ENCODE results near the gene ZBTB7A.

GRCh38 chr19:3692940-3693810 is 7.1 kb downstream of the PIP5K1C start:
- PRO-cap: no peak
- RAMPAGE, long total RNA, 2 experiments: no peak in any of the 2 experiments

GRCh38 chr19:3821733-3822394 is 35.7 kb upstream of the MATK start:
- PRO-cap: no peak
- RAMPAGE, long total RNA, 2 experiments: no peak in any of the 2 experiments

- PRO-cap: no peak
- RAMPAGE, long total RNA, 2 experiments: no peak in any of the 2 experiments
Observed at GRCh38 chr19:3927135-3927404, 5.8 kb upstream of the NMRK2 start.

DNA sequence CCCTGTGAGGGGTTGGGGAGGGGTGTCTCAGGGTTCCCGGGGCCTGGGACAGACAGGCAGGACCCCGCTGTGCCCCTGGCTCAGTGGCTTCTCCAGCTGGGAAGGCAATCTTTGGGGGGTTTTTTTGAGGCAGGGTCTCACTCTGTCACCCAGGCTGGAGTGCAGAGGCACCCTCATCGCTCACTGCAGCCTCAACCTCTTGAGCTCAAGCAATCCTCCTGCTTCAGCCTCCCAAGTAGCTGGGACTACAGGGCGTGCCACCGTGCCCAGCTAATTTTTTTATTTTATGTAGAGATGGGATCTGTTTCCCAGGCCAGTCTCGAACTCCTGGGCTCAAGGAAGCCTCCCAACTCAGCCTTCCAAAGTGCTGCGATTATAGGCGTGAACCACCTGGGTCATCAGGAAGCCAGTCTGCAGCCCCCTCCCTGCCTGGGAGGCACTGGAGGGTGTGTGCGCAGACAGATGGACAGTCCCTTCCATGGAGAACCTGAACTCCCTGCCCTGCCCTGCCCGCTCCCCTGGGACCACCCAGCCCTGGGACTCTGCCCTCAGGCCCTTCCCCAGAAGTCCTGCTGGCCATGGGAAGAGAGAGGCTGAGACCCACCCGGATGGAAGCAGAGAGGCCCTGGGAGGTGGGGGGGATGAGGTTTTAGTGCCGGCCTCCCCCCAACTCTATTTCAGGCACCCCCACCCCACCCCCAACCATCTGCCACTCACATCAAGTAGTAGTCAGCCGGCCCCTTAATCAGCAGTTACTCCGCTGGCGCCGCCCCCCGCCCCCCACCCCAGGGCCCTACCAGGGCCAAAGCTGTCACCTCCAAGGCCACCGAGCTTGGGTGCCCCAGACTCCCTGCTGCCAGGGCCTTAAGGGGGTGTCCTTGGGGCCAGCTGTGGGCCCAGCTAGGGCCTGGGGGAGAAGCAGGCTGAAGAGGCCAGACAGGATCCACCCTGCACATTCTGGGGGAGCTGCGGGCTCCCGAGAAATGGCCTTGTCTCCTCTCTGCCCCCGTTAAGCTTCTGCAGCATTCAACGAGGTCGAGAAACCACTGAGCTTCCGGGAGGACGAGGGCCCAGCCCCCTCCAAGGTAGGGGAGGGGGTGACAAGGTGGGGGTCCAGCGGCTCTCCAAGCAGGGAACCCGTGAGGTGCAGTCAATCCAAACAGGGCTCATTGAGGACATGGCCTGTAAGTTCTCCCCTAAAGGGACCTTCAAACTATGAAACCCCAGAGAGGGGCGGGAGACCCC is 17.1 kb downstream of the NMRK2 start:
- PRO-cap: no peak
- RAMPAGE, long total RNA, 2 experiments: no peak in any of the 2 experiments

GRCh38 chr19:3953032-3953783 is 17.7 kb downstream of the DAPK3 start:
- PRO-cap: no peak
- RAMPAGE, long total RNA, 2 experiments: no peak in any of the 2 experiments

DNA sequence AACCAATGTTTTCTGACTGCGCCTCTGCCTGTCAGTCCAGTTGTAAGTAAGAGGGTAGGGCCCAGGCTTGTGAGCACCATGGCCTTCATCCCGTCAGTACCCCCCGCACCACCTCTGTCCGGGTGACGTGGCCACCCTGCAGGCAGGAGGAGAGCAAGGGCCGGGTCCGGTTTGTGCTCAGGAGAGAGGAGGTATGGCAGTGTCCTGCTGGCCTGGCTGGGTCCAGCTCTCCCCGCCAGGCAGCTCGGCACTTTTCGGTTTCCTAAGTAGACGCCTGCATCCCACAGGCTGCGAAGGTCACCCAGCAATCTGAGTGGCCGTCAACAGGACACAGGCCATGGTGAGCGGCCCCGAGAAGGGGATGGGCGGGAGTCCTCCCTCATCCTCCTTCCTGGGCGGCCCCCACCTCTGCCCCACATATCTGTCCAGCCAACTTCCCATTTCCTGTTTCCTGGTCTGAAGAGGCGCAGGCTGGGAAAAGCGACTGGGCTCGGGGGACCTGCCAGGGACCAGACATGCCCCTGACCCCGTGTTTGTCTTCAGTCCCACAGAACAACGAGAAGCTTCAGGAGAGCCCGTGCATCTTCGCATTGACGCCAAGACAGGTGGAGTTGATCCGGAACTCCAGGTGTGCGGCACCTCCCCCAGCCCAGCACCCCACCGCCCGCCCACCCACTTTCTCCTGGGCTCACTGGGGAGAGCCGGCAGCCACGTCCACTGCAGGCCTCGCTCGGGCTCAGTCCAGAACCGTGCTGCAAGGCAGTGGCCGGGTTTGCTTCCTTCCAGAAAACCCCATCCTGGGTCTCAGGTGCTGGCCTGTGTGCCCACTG is 16.2 kb downstream of the PIAS4 start:
- PRO-cap: no peak
- RAMPAGE, long total RNA, 2 experiments: no peak in any of the 2 experiments

DNA sequence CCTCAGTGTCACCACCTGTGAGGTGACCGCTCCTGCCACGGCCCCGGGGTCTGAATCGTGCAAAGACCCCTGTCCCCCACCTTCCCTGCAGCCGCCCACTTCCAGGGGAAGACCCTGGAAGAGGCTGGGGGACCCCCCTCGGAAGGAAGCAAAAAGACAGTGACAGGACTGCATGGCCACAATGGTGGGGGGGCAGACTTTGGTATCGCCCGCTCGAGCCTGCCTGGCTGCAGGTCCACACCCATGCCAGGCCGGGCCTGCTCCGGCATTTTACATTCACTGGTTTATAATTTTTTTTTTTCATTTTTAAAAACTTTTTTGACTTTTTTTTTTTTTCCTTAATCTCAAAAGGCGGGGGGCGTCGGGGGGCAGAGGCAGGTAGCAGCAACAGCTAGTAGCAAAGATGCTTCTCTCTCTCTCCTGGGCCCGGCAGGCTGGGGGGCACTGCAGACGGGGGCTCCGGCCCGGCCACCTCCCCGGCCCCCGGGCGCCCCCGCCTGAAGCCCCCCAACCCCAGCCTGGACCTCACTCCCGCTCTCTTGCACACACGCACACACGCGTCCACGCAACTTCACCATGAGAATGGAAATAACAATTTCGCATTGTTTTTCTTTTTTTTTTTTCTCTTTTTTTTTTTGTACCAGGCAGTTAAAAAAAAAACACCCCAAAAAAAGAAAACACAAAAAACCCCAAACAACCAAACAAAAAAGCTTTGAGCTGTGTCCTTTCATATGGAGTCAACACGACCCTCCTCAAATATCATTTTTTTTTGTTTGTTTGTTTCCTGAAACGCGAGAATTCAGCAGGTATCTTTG is 22.4 kb downstream of the ZBTB7A start:
- PRO-cap: no peak
- RAMPAGE, long total RNA, 2 experiments: start-site peak on the minus strand in 2 of 2 experiments, centred at positions 122 to 133 of the sequence, 15 to 23 reads per replicate

GRCh38 chr19:4064065-4064733 is 2.5 kb downstream of the ZBTB7A start:
- PRO-cap: bidirectional peak, plus-strand start at chr19:4064257, minus-strand start at chr19:4064157; bidirectional peak, plus-strand start at chr19:4064634, minus-strand start at chr19:4064554
- RAMPAGE, long total RNA, 2 experiments: no peak in any of the 2 experiments

GRCh38 chr19:4066560-4067210 is at the start of gene ZBTB7A:
Gene ZBTB7A (minus strand): TSS chr19:4066899.
- PRO-cap: bidirectional peak, plus-strand start at chr19:4066975, minus-strand start at chr19:4067047
- RAMPAGE, long total RNA, 2 experiments: no peak in any of the 2 experiments

GRCh38 chr19:4086232-4086993 is 19.7 kb upstream of the ZBTB7A start:
- PRO-cap: no peak
- RAMPAGE, long total RNA, 2 experiments: no peak in any of the 2 experiments

DNA sequence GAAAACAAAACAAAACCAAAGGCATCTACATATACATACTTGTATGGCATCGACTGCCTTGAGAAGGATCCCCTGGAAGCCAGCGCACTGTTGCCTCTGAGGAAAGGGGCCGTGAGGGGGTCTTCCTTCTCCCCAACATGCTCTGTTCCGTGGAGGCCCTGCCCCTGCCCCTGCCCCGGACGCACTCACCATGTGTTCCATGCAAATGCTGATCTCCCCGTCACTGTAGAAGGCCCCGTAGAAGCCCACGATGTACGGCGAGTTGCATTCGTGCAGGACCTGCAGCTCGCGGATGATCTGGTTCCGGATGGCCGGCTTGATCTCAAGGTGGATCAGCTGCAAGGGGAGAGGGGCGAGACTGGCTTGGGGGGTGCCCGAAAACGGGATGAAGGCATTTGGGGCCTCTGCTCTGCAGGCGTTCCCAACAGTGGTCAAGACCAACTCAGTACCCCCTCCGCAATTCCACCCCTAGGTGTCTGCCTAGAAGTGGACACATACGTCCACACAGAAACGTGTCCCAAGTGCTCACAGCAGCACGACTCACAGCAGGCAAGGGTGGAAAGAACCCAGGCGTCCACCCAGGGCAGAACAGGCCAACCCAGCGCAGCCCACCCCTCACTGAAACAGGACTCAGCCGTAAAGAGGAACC is 13.5 kb downstream of the MAP2K2 start:
- PRO-cap: no peak
- RAMPAGE, long total RNA, 2 experiments: start-site peak on the minus strand in 1 of 2 experiments, centred at position 265 of the sequence, 36 reads per replicate

- PRO-cap: no peak
- RAMPAGE, long total RNA, 2 experiments: no peak in any of the 2 experiments
Observed at GRCh38 chr19:4149354-4150008, 4.0 kb upstream of the CREB3L3 start.

GRCh38 chr19:4174165-4174659 is 8.2 kb downstream of the SIRT6 start:
- PRO-cap: no peak
- RAMPAGE, long total RNA, 2 experiments: no peak in any of the 2 experiments

- PRO-cap: no peak
- RAMPAGE, long total RNA, 2 experiments: start-site peak on the plus strand in 1 of 2 experiments, at chr19:4198375-4198542 at its widest, 7 reads per replicate
Observed at GRCh38 chr19:4197803-4198666, 15.5 kb downstream of the ANKRD24 start.

DNA sequence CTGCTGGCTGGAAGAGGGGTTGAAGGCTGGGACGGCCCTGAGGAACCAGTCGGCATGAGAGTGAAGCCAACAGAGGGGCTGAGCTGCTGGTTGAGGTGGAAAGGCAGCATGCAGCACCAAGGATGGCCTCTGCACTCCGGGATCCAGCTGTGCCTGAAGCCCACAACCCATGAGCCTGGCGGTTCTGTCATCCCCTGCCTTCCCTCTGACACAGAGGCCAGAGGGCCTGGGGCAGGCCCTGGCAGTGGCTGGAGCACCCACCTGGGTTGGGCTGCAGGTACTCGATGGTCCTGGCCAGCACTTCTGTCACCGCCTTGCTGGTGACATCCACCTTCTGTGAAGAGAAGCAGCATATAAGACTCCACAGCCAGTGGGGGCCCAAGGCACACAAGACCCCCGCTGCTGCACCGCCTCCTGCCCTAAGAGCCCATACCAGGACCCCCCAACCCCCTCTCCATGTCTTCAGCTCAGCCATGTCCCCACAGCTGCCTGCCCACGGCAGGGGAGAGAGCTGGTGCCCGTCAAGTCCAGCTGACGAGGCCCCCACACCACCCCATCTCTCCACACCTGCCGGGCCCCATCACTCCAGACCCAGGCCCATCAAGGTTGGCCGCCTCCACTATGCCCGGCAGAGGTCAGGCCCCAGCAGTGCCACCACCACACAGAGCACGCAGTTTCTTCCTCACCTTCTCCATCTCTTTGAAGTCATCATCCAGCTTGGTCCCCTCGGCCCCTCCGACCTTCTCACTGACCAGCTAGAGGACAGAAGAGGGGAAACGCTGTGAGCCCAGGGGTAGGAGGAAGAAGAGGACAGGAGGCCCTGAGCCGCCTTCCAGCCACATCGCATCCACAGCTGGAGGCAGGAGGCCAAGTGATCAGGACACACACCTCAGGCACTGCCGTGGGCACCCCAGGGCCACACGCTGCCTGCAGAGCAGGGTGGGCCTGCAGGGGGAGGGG is 23.2 kb downstream of the MPND start:
- PRO-cap: no peak
- RAMPAGE, long total RNA, 2 experiments: no peak in any of the 2 experiments

DNA sequence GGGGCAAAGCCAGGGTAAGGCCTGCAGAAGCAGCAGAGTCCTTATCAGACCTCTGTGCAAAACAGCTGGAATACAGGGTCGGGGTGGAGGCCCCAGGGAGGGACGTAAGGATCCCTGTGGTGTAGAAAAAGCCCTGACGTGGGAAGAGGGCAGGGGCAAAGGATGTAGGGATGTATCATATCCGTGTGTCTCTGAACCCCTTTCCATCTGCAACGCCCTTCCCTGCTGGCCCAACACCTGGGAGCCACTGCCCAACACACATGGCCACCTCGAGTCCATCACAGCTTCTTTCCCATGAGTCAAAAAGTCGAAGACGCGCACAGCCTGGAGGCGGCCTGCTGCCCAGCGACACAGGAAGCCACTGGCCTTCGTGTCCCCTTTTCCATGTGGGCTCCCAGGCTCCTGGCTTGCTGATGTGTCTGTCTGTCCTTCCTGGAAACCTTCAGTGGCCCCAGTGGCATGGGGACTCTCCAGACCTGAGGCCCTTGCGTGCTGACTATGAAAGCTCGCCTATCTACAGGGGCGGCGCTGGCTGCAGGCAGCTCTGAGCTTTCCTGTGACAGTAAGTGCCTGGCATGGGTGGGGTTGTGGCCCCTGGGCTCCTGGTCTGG is 27.8 kb downstream of the SH3GL1 start:
- PRO-cap: no peak
- RAMPAGE, long total RNA, 2 experiments: start-site peak on the minus strand in 1 of 2 experiments, centred at position 439 of the sequence, 14 reads per replicate

GRCh38 chr19:4375035-4376130 is 25.0 kb downstream of the SH3GL1 start:
- PRO-cap: no peak
- RAMPAGE, long total RNA, 2 experiments: no peak in any of the 2 experiments

GRCh38 chr19:4385144-4385743 is 15.1 kb downstream of the SH3GL1 start:
- PRO-cap: no peak
- RAMPAGE, long total RNA, 2 experiments: no peak in any of the 2 experiments

DNA sequence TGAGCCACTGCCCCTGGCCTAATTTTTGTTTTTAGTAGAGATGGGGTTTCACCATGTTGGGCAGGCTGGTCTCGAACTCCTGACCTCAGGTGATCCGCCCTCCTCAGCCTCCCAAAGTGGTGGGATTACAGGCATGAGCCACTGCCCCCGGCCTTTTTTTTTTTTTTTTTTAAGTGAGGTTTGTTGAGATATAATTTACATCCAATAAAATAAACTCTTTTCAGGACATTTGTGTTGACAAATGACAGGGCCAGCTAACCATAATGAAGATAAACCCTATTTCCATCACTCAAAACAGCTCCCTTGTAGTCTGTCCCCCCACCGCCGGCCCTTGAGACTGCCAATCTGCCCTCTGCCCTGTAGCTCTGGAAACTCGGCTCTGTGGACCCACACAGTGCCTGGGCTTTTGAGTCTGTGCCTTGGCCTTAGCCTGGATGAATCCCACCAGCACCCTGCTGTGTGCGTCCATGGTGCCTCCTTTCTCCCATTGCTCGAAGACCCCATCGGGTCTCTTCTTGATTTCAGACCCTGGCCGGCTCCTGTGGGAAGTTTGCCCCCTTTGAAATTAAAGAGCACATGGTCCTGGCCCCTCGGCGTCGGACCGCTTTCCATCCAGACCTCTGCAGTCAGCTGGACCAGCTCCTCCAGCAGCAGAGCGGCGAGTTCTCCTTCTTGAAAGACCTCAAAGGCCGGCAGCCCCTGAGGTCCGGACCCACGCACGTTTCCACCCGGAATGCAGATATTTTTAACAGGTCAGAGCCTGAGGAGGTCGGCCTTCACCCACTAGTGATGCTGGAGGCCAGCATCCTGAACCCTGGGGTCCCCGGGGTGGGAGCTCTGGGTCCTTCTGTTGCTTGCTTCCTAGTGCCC is 25.9 kb downstream of the CHAF1A start:
- PRO-cap: no peak
- RAMPAGE, long total RNA, 2 experiments: no peak in any of the 2 experiments

DNA sequence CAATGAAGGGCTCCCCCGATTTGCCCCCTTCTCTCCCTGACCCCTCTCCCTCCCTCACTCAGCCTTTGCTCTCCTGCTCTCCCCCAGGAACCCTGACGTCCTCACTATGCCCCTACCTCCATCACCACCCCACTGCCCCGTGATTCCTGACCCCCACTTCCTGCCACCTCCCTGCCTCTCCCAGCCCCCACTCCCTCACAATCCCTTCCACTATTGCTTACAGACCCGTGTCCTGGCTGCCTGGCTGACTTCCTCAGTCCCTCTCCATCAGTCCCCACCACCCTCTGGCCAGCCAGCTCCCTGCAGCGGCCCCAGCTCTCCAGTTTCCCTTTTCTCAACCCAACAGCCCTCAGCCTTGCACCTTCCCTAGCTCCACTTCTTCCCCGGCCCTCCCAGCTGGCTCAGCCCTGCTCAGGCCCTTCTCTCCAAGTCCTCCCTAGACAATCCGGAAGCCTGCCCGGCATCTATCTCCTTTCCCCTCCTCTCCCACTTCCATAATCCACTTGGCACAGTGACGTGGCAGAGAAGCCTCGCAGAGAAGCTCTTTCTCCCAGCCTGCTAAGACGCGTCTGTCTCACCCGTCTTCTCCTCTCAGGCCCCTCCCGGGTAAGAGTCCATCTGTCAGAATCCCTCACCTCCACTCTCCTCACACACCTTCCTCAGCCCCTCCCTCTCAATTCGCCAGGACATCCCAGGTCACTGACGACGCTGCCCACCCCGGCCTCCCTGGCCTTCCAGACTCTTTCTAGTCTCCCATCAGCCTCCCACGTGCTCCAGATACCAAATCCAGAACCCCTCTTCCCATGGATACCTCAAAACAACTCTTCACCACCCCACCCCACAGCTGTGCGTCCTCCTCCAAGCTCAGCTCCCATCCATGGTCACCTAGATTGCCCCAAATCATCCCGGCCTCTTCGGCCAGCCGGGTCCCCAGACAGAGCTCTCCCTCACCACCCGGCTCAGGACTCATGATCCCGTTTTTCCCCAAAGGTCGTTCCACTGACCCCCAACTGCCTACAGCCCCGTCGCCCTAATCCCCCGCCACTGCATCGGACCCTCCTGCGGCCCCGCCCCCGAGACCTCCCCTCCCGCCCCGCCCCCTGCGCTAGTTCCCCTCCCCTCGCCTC is 989 bp downstream of the UBXN6 start:
- PRO-cap: bidirectional peak, plus-strand start at position 502 of the sequence, minus-strand start at position 438 of the sequence; bidirectional peak, plus-strand start outside the sequence, minus-strand start at position 1,046 of the sequence
- RAMPAGE, long total RNA, 2 experiments: no peak in any of the 2 experiments

Measured in prostate gland (tissue), 2 donors.